GM12878 (cell line): ENCODE results near the genes KRT5 and KRT8.

GRCh38 chr12:52519600-52520931 lies at the start of gene KRT5:
KRT5 (minus strand) TSS chr12:52520394.
- RAMPAGE, long total RNA, result no peak
- RRBS, 2 experiments, result 54 to 61% methylated on average over 12 to 15 of the region's 39 CpGs
CAGE:
- cytosol, long polyA minus RNA, result no peak
- cytosol, long polyA plus RNA, result no peak
- long polyA plus RNA, result no peak
- nucleolus, long total RNA, result no peak
- nucleus, long polyA plus RNA, result no peak
- nucleus, long total RNA, result no peak

DNA sequence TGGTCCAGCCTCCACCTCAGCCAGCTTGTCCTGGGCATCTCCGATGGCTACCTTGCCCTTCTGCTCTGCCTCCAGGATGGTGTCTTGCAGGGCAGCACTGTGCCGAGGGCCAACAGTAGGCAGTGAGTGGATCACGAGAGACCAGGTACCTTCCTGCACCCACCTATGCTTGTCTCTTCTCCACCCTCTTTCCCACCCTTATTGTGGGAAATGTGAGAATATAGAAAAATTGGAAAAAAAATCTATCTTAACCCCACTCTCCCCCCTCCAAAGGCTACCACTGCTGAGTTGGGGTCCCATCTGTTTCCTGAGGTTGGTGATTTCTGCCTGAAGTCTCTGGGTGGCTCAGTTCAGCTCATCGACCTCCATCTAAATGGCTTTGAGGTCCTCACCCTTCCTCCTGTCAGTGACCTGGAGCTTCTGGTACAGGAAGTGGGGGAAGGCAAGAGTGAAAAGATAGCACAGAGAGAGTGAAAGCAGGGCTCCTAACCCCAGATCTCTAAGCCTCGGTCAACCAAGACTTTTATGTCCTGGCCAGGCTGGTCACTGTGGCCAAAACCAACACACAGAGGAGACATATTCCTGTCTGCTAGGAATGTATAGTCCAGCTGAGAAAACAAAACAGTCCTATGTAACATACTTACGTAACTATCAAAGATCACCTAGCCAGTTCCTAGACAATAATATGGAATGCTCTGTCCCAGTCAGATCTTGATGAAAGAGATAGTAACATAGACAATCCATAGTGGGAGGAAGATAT lies 12.2 kb upstream of the KRT73 start:
- RAMPAGE, long total RNA, result no peak
- RRBS, 2 experiments, result no CpG with 5 or more reads among the region's 6 CpGs
CAGE:
- cytosol, long polyA minus RNA, result no peak
- cytosol, long polyA plus RNA, result no peak
- long polyA plus RNA, result no peak
- nucleolus, long total RNA, result no peak
- nucleus, long polyA plus RNA, result no peak
- nucleus, long total RNA, result no peak

DNA sequence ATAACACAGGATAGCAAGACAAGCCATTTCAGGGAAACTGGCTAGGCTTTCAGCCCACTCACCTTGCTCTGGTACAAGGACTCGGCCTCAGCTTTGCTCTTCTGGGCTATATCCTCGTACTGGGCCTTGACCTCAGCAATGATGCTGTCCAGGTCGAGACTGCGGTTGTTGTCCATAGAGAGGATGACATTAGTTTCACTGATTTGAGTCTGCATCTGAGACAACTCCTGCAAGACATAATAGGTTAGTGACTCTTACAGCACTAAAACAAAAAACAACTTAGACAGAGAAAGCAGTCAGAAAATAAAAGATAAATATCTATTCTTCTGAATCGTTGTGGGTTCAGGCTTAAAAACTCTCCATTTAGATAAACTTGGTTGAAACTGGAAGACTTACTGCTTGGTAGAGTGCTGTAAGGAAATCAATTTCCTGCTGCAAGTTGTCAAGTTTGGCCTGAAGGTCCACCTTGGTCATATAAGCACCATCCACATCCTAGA lies 2.9 kb downstream of the KRT1 start:
- RAMPAGE, long total RNA, result no peak
- RRBS, 2 experiments, result no CpG with 5 or more reads among the region's 5 CpGs
CAGE:
- cytosol, long polyA minus RNA, result no peak
- cytosol, long polyA plus RNA, result no peak
- long polyA plus RNA, result no peak
- nucleolus, long total RNA, result no peak
- nucleus, long polyA plus RNA, result no peak
- nucleus, long total RNA, result no peak

DNA sequence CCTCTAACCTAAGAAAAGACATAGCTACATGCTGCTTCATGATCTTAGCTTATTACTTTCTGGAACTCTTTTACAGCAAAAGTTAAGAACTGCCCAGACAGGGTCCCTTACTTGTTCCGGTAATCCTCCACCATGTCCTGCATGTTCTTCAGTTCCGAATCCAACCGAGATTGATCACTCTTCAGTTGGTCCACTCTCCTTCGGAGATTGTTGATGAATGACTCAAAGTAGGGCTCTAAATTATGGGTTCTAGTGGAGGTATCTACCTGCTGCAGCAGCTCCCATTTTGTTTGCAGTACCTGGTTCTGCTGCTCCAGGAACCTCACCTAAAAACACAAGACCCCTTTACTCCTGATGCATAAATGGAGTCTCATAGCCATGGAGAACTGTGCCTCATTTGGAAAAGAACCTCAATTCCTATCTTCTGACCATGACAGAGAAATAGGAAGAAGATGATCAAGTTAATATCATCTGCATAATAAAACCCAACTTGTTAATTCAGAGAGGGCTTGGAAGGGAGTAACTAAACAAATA lies 1.7 kb downstream of the KRT1 start:
- RAMPAGE, long total RNA, result no peak
- RRBS, 2 experiments, result no CpG with 5 or more reads among the region's 4 CpGs
CAGE:
- cytosol, long polyA minus RNA, result no peak
- cytosol, long polyA plus RNA, result no peak
- long polyA plus RNA, result no peak
- nucleolus, long total RNA, result no peak
- nucleus, long polyA plus RNA, result no peak
- nucleus, long total RNA, result no peak

DNA sequence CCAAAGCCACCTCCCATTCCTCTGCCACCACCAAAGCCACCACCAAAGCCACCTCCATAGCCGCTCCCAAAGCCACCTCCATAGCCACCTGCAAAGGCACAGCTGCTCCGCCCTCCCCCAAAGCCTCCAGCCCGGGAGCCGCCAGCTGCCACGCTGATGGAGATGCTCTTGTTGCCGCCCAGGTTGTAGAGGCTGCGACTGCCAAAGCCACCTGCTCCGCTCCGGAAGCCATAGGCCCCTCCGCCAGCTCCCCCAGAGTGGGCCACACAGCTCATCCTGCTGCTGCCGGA lies 288 bp downstream of the KRT3 start:
- RAMPAGE, long total RNA, result no peak
- RRBS, 2 experiments, result 36 to 49% methylated on average over 4 of the region's 11 CpGs
CAGE:
- cytosol, long polyA minus RNA, result no peak
- cytosol, long polyA plus RNA, result no peak
- long polyA plus RNA, result no peak
- nucleolus, long total RNA, result no peak
- nucleus, long polyA plus RNA, result no peak
- nucleus, long total RNA, result no peak

- RAMPAGE, long total RNA, result no peak
- RRBS, 2 experiments, result no CpG with 5 or more reads among the region's 12 CpGs
CAGE:
- cytosol, long polyA minus RNA, result no peak
- cytosol, long polyA plus RNA, result no peak
- long polyA plus RNA, result no peak
- nucleolus, long total RNA, result no peak
- nucleus, long polyA plus RNA, result no peak
- nucleus, long total RNA, result no peak
These were observed 3.2 kb downstream of the KRT8 start for GRCh38 chr12:52901374-52902323.

DNA sequence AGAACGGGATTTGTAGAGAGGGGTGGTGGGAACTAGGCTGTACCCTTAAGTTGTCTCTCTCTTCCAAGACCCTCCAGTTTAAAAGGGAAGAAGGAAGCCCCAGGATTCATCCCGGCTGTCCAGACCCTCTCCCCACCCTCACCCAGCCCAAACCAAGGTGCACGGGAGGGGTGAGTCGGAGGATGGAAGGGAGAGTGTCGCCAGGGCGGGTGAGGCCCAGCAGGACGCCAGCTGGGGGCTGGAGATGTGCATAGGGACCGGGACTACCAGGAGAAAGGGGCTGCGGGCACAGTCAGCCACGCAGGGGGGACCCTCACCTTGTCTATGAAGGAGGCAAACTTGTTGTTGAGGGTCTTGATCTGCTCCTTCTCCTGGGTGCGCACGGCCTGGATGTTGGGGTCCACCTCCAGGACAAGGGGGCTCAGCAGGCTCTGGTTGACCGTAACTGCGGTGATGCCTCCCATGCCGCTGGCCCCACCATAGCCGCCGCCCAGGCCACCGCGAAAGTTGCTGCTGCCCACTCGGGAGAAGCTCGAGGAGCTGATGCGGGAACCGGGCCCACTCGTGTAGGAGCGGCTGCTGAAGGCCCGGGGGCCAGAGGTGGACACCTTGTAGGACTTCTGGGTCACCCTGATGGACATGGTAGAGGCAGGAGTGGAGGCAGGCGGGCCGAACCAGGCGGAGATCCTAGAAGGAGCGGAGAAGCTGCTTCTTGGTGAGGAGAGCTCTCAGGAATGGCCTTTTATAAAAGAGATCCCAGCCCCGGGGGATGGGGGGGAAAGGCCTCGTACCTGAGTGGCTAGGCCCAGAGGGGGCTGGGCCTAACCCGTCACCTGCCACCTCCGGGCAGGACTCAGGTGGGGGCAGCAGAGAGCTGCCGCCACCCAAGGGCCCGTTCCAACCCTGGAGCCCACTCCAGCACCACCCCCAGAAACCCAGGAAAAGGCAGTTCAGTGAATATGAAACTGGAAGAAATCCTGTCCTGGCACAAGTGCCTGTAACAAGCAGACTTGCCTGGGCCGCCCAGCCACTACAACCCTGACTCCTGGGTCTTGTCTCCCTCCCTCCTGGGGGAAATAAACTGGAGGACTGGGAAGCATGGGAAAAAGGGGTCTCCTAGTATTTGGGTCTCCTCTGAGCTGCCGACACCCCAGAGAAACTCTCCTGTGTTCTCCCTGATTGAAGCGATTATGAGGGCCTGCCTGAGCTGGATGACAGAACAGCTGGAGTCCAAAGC lies at the start of gene KRT8:
TSS of gene KRT8 (minus strand) at position 736 of the 1,237 bp plus-strand sequence.
- RAMPAGE, long total RNA, result no peak
- RRBS, 2 experiments, result 16 to 31% methylated on average over 4 of the region's 39 CpGs
CAGE:
- cytosol, long polyA minus RNA, result no peak
- cytosol, long polyA plus RNA, result no peak
- long polyA plus RNA, result no peak
- nucleolus, long total RNA, result no peak
- nucleus, long polyA plus RNA, result no peak
- nucleus, long total RNA, result no peak

DNA sequence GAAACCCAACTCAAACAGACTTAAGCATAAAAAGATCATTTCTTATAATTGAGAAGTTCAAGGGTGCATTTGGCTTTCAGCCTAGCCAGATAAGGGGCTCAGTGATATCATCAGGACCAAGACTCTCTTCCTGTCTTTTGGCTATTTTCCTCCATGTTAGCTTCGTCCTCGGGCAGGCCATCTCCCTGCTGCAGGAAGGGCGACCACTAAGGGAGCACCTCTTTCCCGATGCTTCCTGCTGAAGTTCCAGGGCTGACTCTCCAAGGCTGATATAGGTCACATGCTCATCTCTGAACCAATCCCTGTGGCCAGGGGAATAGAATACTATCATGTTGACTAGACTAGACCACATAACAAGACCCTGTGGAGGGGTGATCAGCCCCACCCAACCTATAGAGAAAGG lies 9.8 kb upstream of the KRT8 start:
- RAMPAGE, long total RNA, result no peak
- RRBS, 2 experiments, result no CpG with 5 or more reads among the region's 4 CpGs
CAGE:
- cytosol, long polyA minus RNA, result no peak
- cytosol, long polyA plus RNA, result no peak
- long polyA plus RNA, result no peak
- nucleolus, long total RNA, result no peak
- nucleus, long polyA plus RNA, result no peak
- nucleus, long total RNA, result no peak

- RAMPAGE, long total RNA, result no peak
- RRBS, 2 experiments, result no CpG with 5 or more reads among the region's 8 CpGs
CAGE:
- cytosol, long polyA minus RNA, result no peak
- cytosol, long polyA plus RNA, result no peak
- long polyA plus RNA, result no peak
- nucleolus, long total RNA, result no peak
- nucleus, long polyA plus RNA, result no peak
- nucleus, long total RNA, result no peak
These were observed 10.7 kb upstream of the KRT8 start for GRCh38 chr12:52915548-52916070.

DNA sequence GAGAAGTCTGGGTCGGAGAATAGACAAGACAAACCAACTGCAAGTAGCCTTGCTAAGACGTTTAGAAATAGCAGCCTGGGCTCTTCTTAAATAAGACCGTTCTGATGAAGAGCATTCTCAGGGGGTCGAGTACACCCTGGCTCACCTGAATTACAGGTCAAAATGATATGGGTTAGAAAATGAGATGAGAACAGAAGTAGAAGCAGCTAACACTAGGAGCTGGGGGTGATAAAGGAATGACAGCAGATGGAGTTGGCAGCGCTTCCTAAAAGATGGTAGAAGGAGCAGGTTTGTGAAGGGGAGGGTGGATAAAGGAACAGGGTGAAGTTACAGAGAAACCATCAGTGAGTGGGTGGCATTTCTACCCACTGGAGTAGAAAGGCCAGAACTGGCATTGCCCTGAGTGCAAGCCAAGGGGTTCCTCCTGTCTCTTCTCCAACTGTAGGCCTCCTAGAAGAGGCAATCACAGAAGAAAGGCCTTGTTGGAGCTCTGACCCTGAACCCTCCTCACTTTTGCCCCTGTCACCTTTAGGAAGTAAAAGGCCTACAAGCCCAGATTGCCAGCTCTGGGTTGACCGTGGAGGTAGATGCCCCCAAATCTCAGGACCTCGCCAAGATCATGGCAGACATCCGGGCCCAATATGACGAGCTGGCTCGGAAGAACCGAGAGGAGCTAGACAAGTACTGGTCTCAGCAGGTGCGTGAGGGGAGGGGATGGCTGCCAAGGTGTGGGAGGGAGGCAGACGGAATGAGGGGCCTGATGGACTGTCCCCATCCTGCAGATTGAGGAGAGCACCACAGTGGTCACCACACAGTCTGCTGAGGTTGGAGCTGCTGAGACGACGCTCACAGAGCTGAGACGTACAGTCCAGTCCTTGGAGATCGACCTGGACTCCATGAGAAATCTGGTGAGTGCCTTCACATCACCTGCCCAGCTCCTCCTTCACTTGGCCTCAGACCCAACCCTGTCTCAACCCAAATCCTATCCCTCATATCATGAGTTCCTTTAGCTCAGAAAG lies 2.3 kb downstream of the KRT18 start:
- RAMPAGE, long total RNA, result no peak
- RRBS, 2 experiments, result no CpG with 5 or more reads among the region's 17 CpGs
CAGE:
- cytosol, long polyA minus RNA, result no peak
- cytosol, long polyA plus RNA, result no peak
- long polyA plus RNA, result no peak
- nucleolus, long total RNA, result no peak
- nucleus, long polyA plus RNA, result no peak
- nucleus, long total RNA, result no peak

- RAMPAGE, long total RNA, result no peak
- RRBS, 2 experiments, result no CpG with 5 or more reads among the region's 6 CpGs
CAGE:
- cytosol, long polyA minus RNA, result no peak
- cytosol, long polyA plus RNA, result no peak
- long polyA plus RNA, result no peak
- nucleolus, long total RNA, result no peak
- nucleus, long polyA plus RNA, result no peak
- nucleus, long total RNA, result no peak
These were observed 21.3 kb downstream of the KRT18 start for GRCh38 chr12:52970115-52970702.

DNA sequence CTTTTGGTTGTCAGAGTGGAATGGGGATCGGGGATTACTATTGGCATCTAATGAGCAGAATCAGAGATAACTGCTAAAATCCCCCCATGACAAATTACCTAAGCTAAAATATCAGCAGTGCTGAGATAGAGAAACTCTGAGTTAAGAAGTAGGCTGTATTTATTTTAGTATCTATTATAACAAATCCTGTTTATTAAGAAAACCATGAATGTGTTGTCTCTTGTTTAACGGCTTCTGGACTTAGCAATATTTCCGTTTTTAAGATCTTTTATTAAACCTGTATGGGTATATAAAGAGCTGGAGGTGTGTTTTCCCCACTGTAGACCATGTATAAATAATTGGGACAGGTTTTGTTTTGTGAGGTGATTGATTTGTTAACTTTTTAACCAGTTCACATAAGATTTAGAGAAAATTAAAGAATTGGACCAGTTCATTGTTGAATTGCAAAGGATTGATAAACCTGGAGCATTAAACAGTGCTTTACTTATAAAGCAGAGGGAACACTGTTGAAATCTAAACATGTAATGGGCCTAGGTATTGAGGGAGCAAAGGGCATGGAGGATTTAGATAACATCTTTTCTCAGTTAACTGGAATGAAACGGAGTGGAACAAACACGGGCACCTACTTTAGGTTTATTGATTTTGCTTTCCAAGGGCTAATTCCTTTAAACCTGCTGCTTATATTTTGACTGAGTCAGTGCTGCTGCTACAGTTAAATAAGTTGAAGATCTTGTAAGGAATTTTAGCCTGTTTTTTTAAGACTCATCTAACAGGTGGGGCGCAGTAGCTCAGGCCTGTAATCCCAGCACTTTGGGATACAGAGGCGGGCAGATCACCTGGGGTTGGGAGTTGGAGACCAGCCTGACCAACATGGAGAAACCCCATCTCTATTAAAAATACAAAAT lies 5.5 kb downstream of the EIF4B start:
- RAMPAGE, long total RNA, result no peak
- RRBS, 2 experiments, result no CpG with 5 or more reads among the region's 7 CpGs
CAGE:
- cytosol, long polyA minus RNA, result no peak
- cytosol, long polyA plus RNA, result no peak
- long polyA plus RNA, result start-site peak on the plus strand centred at position 290 of the sequence, 531 bp wide, 15 and 16 reads in 2 replicates
- nucleolus, long total RNA, result no peak
- nucleus, long polyA plus RNA, result no peak
- nucleus, long total RNA, result no peak

DNA sequence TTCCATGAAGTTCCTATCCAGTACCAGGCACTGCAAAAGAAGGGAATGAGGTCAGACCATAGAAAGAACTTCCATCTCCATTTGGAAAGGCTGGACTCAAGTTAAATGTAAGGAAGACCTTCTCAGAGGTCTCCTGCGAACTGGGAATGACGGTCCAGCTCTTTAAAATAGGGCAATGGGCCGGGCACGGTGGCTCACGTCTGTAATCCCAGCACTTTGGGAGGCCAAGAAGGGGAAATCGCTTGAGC lies 3.9 kb upstream of the TNS2 start:
- RAMPAGE, long total RNA, result no peak
- RRBS, 2 experiments, result no CpG with 5 or more reads among the region's 6 CpGs
CAGE:
- cytosol, long polyA minus RNA, result no peak
- cytosol, long polyA plus RNA, result no peak
- long polyA plus RNA, result no peak
- nucleolus, long total RNA, result no peak
- nucleus, long polyA plus RNA, result no peak
- nucleus, long total RNA, result no peak

- RAMPAGE, long total RNA, result no peak
- RRBS, 2 experiments, result 4 to 5% methylated on average over 3 of the region's 24 CpGs
CAGE:
- cytosol, long polyA minus RNA, result no peak
- cytosol, long polyA plus RNA, result no peak
- long polyA plus RNA, result no peak
- nucleolus, long total RNA, result no peak
- nucleus, long polyA plus RNA, result no peak
- nucleus, long total RNA, result no peak
These were observed 449 bp downstream of the SPRYD3 start for GRCh38 chr12:53078620-53079261.

DNA sequence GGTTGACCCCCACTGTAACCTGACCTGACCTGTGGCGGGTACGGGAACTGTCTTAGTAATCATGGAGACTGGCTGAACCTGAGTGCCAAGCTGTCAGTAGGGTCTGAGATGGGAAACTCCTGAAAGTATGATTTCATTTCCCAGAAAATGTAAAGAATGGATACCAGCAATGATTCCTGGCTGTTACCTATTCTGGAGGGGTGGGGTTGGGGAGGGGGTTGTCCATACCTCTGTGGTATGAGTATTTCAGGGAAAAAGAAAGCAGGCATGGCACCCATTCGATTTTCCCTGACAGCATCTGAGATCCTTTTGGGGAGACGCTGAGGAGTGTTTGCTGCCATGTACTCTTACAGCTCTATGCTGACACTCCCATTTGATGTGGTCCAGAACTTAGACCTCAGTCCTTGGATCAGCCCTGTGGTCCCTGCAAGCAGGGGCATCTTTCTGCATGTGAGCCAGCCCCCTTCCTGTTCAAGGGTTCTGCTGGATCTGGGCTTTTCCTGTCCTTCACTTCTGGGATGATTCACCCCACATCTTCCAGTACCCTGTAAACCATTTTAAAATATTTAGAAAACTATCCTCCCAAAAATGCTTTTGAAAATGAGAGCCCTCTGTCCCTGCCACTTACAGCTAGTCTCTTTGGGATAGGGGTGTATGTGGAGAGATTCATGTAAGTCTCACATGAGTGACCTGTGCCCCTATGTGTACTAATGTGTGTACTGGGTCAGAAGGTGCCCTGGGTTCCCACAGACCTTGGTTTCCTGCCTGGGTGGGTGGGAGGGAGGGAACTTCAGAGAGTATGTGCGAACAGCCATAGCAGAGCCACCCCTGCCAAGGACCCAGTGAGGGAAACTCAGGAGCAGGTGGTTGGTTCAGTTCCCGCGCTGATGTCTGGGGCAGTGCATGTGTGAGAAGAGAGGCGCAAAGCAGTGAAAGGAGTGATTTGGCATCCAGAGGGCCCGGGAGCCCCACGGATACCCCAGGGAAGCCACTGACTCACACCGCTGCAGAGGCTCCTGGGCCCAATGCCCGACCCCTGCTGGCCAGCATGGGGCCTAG lies 8.9 kb upstream of the CSAD start:
- RAMPAGE, long total RNA, result no peak
- RRBS, 2 experiments, result no CpG with 5 or more reads among the region's 12 CpGs
CAGE:
- cytosol, long polyA minus RNA, result start-site peak on the plus strand centred at position 573 of the sequence, 8 bp wide, 35 reads
- cytosol, long polyA plus RNA, result no peak
- long polyA plus RNA, result no peak
- nucleolus, long total RNA, result no peak
- nucleus, long polyA plus RNA, result no peak
- nucleus, long total RNA, result no peak

DNA sequence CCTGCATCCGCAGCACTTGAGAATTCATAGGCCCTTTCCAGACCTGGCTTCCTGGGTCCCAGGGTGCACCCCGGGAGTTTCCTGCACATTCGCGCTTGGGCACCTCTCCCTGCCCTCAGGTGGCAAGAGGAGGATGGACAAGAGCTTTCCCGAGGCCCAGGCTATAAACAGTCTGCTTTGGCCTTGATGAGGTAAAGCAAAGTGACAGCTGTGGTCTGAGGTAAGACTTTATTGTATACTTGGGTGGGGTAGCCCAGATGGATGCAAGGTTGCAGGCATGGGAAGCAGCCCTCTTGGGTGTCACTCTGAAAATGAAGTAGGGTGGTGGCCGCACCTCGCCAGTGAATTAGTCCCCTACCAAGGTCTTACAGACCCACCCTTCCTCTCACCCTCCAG lies 10.4 kb upstream of the CSAD start:
- RAMPAGE, long total RNA, result no peak
- RRBS, 2 experiments, result no CpG with 5 or more reads among the region's 7 CpGs
CAGE:
- cytosol, long polyA minus RNA, result no peak
- cytosol, long polyA plus RNA, result no peak
- long polyA plus RNA, result no peak
- nucleolus, long total RNA, result no peak
- nucleus, long polyA plus RNA, result no peak
- nucleus, long total RNA, result no peak

- RAMPAGE, long total RNA, result no peak
- RRBS, 2 experiments, result no CpG with 5 or more reads among the region's 13 CpGs
CAGE:
- cytosol, long polyA minus RNA, result no peak
- cytosol, long polyA plus RNA, result no peak
- long polyA plus RNA, result no peak
- nucleolus, long total RNA, result no peak
- nucleus, long polyA plus RNA, result no peak
- nucleus, long total RNA, result no peak
These were observed 7.3 kb upstream of the ITGB7 start for GRCh38 chr12:53214073-53215055.

DNA sequence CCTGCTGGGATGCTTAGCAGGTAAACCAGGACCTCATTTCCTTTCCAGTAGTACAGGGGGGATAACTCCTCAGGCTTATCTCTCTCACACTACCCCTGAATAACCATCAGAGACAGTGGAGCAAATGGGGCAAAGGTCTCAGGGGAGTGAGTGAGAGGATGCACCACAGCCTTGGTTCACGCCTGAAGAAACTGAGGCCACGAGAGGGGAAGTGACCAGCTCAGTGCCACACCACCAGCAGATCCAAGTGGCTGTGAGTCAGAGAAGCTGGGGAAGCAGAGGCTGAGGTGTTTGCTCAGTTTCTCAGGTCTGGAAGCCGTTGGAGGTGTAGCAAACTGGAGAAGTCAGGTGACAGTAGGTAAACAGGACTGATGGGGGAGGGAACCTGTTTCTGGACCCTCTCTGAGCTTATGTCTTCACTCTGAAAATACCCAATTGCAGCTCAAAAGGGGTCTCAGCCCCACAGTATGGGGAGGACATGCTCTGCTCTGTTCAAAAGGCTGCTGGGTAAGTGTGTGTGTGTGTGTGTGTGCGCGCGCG lies 9.3 kb upstream of the ITGB7 start:
- RAMPAGE, long total RNA, result no peak
- RRBS, 2 experiments, result no CpG with 5 or more reads among the region's 7 CpGs
CAGE:
- cytosol, long polyA minus RNA, result no peak
- cytosol, long polyA plus RNA, result no peak
- long polyA plus RNA, result no peak
- nucleolus, long total RNA, result no peak
- nucleus, long polyA plus RNA, result no peak
- nucleus, long total RNA, result no peak

DNA sequence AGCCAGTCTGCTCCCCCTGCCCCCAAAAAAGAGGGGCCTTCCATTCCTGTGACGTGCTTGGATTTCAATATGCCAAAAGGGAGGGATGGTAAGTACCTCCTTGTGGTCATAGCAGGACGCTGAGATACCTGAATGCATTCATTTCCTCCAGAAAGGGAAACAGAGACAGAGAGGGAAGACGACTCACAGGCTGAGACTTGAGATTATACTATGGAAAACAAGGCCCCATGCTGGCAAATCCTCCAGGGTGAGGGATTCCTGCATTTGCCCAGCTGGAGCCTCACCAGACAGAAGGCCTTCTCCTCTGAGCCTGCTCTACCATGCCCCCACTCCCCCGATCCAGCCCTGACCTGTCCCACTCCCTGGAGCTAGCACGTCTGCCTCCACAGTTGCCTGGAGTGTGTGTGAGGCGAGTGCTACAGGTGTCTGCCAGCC lies 3.9 kb upstream of the RARG start:
- RAMPAGE, long total RNA, result no peak
- RRBS, 2 experiments, result no CpG with 5 or more reads among the region's 6 CpGs
CAGE:
- cytosol, long polyA minus RNA, result no peak
- cytosol, long polyA plus RNA, result no peak
- long polyA plus RNA, result no peak
- nucleolus, long total RNA, result no peak
- nucleus, long polyA plus RNA, result no peak
- nucleus, long total RNA, result no peak